ENCODE measurements around a stretch of chr10.

DNA sequence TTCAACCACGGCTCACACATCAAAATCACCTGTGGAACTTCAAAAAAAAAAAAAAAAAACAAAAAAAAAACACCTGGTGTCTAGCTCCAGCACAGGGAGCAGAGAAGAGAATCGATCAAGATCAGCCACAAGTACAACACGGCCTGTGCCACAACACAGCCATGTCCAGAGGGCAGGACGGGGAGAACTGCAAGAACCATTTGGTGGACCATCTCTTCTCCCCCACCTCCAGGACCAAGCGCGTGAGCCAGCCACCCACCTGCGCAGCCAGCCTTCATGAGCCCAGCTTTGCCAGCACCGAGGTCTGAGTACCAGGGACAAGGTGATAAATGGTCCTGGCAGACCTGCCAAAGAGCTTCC, 215.7 kb downstream of the FAM107B start:
- PRO-cap, 2 experiments = no peak in any of the 2 experiments

- PRO-cap, 2 experiments = no peak in any of the 2 experiments
These were observed 186.2 kb downstream of the FAM107B start for GRCh38 chr10:14588436-14589002.

DNA sequence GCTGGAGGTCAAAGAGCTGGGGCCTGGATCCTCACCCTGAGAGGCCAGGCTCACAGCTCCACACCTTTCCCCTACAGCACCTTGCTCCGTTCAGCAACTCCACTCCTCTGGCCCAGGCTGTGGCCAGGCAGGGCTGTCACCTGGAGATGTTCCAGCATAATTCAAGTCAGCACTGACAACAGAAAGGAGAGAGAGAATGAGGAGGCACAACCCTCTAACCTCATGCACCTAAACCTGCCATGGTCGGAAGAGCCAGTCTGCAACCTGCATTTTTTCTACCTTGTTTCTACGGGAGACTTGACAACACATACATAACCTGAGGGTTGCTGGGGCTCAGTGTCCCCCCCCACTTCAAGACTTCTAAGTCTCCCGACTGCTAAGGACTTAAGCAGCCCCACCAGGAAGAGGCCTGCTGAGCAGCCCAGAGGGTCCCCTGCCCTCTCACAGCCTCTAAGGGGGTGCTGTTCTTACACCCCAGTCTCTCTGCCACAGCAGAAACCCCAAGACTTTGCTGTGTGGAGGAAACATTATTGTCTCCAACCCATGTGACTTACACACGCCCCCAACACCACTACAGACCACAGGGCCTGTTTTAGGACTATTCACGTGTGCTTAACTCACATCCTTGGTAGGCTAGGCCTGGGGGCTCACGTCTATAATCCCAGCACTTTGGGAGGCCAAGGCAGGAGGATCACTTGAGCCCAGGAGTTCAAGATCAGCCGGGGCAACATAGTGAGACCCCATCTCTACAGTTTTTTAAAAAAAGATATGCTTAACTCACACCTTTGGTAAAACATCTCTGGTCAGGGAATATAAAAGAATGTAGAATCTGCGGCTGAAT, 175.6 kb downstream of the FAM107B start:
- PRO-cap, 2 experiments = no peak in any of the 2 experiments

DNA sequence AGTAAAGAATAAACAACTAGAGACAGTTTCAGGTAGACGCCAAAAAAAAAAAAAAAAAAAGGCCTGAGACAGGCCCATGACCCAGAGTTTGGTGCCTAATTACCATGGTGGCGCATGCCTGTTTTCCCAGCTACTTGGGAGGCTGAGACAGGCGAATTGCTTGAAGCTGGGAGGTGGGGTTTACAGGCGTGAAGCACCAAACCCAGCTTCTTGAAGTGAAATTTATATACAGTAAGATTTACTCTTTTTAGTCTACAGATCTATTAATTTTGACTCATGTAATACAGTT, 157.0 kb downstream of the FAM107B start:
- PRO-cap, 2 experiments = no peak in any of the 2 experiments

DNA sequence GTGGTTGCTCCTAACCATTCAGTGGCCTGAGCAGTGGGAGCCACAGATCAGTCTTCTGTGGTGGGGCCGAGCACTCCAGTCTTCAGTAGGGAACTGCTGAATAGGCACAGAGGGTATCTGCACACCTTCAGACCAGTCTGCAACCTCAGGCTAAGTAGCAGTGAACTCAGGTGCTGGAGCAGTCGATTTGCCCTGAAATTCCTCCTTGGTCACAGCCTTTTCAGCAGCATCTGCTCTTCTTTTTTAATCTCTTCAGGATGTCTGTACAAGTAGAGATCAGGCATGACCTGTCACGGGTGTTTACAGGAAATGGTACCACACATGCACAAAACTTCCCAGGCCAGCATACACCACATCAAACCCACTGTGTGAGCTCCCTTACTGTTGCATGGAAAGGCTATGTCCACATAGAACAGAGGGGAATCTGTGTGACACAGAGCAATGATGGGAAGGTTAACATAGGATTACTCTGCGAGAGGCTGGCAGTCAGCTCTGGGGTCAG, 51.5 kb downstream of the FAM107B start:
- PRO-cap, 2 experiments = no peak in any of the 2 experiments

- PRO-cap, 2 experiments = peak in 1 of 2 experiments; most common plus-strand start chr10:14837789 (in 1); most common minus-strand start chr10:14837736 (in 1)
These were observed 366 bp downstream of the CDNF start for GRCh38 chr10:14837421-14837921.

GRCh38 chr10:15170689-15171174, 2.2 kb upstream of the NMT2 start:
- PRO-cap, 2 experiments = no peak in any of the 2 experiments

- PRO-cap, 2 experiments = no peak in any of the 2 experiments
These were observed 45.4 kb downstream of the FAM171A1 start for GRCh38 chr10:15325598-15326120.

- PRO-cap, 2 experiments = no peak in any of the 2 experiments
These were observed 69.4 kb upstream of the FAM171A1 start for GRCh38 chr10:15440242-15441082.

GRCh38 chr10:16635917-16636943, 114.6 kb upstream of the C1QL3 start:
- PRO-cap, 2 experiments = no peak in any of the 2 experiments

DNA sequence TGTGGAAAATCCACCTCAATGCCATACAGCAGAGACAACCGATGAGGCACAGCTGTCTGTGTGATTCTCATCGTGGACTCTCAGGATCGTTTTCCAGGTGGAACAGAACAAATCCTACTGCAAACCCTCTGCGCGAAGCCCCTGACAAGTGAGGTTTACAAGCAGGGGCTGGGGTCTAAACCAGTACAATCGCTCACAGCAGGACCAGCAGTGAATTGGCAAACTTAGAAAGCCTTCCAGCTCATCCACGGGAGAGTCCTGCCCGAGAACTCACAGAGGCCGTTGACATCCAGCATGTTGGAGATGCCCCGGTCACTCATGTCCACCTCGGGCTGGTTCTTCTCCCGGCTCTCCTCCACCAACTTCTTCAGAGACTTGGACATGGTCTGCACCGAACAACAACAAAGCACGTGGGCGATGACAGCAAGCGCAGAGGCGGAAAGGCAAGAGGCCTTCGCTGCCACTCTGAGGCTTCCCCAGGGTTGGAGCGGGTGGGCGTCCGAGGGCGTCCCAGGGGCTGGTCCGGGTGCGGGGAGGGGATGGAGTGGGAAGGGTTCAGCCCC, 444 bp downstream of the RSU1 start:
- PRO-cap, 2 experiments = no peak in any of the 2 experiments

DNA sequence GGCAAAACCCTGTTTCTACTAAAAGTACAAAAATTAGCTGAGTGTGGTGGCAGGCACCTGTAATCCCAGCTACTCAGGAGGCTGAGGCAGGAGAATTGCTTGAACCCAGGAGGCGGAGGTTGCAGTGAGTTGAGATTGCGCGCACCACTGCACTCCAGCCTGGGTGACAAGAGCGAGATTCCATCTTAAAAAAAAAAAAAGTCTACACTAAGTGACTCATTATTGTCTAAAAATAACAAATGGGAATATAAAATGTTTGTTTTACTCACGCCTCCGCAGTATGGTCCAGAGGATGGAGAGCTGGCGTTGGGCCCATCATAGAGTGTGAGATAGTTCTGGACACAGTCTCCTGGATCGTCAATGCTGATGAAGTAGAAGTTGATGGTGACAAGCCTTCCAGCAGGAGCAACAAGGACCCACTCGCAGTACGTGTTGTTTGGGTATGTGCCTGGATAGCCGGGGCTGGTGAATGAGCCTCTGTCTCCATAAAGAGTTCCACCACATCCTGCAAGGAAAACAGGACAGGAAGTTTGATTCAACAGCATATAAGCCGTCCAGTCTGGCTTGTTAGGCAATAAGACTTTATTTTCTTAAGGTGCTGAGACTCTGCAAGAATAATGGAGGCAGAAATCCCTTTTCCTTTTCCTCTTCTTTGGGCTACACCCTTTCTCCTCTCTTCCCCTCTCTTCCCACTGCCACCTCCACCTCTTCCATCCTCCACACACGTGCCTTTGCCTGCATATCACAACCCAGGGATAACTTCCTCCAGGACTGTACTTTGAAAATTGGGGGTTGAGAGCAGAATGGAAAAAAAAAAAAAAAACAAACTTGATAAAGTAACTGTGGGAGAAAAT, 11.5 kb upstream of the RSU1 start:
- PRO-cap, 2 experiments = no peak in any of the 2 experiments

DNA sequence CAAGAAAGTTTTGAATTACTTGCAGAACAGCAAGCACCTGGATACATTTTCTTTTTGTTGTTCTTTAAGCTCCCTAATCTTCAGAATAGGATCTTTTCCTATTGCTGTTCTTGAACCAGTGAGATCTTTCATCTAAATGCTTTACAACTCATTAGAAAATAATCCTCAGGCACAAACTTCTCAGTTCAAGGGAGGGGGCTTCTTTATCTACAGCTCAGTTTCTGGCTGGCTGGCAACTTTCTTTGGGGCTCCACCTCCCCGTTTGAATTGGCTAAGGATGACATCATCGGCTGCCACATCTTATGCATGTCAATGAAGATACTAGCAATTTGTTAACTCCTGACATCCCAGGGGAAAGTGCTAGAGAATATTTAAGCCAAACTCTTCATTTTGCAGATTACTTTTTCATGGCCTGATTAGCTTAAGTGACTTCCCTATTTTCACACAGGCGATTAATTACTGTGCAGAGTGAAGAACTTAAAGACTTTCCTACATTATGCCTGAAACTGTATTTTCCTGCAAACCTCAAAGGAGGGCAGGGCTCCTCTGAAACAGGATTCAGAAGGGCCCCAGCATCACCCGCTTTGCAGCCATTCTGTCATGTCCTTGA, 133.9 kb upstream of the RSU1 start:
- PRO-cap, 2 experiments = no peak in any of the 2 experiments

DNA sequence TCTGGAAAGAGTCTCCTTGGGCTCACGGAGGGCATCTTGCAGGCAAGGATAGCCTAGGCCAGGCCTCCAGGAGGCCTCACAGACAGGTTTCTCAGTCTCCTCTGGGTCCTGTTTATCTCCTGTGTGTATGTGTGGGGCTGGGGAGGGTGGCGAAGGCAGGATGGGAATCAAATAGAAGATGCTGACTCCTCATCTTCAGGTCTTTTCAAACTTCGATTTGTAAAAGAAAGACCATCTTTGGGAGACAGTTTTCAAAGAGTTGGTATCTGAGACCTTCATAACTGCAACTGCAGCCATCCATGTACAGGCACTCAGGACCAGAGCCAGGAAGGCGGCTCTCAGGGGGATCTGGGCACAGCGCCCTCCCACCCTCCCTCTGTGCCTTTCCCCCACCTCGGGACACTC, 143.7 kb downstream of the CUBN start:
- PRO-cap, 2 experiments = no peak in any of the 2 experiments

GRCh38 chr10:17023256-17023771, 106.3 kb downstream of the CUBN start:
- PRO-cap, 2 experiments = peak in 1 of 2 experiments; most common plus-strand start chr10:17023635 (in 1)

DNA sequence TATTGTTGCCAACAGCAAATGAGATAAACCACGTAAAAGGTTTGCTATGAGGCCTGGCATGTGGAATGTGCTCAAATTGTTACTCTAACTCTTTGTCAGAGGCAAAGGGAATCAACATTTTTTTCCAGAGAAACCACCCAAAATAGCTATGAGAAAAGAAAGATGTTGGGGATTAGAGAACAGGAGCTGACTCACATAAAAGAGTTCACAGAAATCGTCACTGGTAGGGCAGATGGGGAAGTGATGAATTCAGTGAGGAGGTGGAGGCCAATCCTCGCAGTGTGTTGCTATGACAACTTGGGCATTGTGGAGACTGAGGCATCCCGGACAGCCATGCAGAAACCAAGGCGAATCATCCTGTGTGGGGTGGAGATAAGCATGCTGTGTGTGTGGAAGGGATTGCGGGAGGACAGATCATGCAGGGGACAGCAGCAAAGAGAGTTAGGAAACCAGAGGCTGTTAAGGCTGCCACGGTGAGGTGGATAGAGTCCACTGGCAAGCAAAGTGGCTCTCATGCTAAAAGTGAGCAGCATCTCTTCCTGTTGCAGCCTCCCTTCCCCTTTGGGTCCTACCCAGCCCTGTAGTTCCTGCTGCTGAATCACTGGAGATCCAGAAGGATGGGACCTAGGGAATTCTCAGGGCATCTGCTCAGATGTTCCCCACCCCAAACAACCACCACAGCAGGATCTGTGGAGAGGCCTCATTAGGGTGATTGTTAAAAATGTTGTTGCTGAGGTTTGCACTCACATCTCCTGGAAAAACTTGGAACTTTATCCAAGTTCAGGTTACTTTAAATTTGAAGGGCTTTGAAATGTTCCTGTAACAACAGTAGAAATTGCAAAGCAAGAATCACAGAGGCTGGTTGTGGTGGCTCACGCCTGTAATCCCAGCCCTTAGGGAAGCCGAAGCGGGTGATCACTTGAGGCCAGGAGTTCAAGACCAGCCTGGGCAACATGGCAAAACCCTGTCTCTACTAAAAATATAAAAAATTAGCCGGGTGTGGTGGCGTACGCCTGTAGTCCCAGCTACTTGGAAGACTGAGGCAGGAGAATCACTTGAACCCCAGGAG, 103.8 kb downstream of the CUBN start:
- PRO-cap, 2 experiments = peak in 1 of 2 experiments; most common plus-strand start position 412 of the sequence (in 1)

DNA sequence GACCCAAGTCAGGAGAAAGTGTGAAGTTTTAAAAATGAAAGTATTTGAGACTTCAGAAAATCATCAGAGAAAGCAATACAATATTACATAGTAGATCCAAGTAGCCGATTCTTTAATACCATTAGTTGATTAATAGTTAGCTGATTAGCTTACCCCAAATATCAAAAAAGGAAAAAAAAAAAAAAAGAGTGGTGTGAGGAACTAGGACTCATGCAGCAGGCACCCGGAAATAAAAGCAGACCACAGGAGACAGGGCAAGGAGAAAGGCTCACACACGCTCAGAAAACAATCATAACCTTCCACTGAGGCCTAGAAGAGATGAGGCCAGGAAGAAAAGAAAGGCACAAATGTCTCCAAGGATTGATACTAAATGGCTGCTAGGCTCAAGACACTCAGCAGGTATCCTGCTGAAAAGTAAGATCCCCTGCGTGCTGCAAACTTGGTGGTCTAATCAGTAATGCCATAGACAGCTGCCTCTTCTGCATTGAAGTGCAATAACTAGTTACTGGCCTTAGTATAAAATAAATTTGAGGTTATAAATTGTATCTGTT, 25.9 kb downstream of the TRDMT1 start:
- PRO-cap, 2 experiments = no peak in any of the 2 experiments

DNA sequence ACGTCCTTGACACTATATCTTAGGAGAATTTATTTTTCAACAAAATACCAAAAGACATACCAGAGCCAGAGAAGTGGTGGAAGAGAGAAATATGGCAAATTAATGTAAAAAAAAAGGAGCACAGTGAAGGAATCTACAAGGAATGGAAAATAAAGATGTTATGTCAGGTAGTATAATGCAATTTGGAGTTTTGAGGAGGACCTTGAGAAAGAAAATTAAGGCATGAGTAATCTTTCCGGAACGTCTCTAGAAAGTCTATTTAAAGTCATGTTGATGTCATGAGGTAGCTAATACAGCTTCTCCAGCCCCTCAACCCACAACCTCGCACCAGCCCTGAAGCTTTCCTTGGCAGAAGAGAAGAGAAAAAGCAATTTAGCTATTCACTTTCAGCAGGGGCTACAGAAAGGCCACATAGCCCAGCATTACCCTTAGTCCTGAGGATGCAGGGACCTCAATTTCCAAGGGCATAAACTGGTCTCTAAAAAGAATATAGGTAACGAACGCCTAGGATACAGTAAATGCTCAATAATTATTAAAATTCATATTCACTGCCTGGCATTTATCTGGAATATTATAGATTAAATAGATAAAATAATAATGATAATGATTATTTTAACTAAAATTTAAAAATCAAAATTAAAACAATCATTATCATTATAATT, 22.4 kb downstream of the TRDMT1 start:
- PRO-cap, 2 experiments = no peak in any of the 2 experiments

DNA sequence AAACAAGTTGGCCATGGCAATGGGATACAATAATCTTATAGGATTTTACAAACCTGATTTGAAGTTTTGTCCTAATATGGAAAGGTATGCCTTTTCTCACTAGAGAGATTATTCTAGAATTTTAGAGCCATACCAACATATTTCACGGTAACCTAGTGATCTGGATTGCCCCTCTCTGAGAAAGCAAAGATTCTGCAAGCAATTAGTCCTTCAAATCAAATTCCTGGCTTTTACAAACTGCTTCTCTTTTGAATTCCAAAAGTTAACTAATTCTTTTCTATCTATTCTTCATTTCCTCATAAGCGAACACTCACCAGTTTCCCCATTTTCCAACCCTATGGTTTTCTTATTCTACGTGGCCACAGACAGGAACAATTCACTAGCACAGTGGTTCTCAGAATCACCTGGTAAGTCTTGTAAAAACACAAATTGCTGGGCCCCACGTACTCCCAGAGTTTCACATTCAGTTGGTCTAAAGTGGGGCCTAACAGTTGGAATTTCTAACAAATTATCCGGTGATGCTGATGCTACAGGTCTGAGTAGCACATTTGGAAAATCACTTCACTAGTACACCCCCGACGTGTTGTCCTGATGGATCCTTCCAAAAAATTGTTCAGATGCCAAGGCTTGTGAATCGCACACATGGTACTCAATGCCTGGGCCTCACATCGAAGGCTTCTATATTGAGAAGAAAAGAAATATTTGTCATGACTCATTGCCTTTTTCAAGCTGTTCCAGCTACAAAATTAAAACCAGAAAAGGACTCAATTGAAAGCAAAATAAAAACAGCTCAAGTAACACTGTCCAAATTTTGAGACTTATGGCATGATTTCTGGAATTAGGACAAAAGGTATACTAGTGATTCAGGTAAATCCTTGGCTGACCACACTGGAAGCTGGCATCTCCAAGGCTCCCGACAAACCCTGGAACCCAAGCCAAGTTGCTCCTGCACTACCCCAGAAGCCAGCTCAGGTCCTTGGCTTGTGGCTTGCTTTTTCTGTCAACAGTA, 13.1 kb upstream of the VIM start:
- PRO-cap, 2 experiments = no peak in any of the 2 experiments

GRCh38 chr10:17388141-17388779, 66.1 kb downstream of the ST8SIA6 start:
- PRO-cap, 2 experiments = no peak in any of the 2 experiments